ENCODE data around the gene AADAC.

- RRBS: no CpG with 5 or more reads among the region's 6 CpGs
Observed at GRCh38 chr3:150751700-150752388, 11.1 kb downstream of the SIAH2 start.

DNA sequence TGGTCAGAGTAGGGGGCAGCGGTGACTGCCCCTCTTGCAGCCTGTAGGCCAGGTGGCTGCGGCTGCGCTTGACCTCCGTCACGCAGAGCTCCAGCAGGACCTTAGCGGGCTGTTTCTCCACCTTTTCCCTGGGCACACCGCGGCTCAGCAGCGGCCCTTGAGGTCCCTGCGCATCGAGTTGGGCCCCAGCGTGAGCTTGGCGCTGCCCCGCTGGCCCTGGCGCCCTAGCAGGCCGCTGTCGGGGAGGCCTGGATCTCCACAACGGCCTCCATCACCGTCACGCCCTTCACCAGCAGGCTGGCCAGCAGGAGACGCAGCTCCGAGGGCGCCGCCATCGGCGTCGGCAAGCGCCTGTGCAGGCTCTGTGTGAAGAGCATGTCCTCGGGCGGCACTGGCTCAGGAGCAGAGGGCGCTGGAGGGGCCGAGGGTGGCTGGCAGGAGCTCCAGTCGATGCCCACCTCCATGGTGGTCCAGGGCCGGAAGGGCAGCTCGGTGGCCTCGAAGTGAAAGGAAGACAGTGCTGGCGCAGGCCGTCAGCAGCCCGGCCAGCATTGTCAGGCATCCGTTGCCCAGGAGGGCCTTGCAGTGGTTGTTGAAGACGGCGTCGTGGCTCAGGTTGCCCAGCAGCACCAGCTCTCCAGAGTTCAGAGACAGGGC lies 16.2 kb upstream of the SIAH2 start:
- RRBS: 88% methylated on average over 6 of the region's 43 CpGs

DNA sequence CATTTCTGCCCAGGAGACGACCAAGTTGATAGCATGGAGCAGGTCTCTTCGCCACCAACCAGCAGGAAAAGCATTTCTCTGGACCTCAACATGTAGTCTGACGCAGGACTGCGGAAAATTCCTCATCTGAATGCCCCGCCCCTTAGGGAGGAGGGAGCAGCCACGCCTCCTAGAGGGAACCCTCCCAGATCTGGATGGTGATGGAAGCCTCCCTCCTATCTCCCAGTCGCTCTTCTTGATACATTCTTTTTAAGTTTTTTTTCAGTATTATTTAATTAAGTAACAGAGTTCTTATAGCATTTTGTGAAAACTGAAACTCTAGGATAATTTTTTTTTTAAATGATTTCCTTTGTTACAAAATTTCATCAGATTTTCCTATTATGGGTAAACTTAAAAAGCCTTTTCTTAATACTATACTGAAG lies 17.4 kb upstream of the MINDY4B start:
- RRBS: no CpG with 5 or more reads among the region's 7 CpGs

- RRBS: no CpG with 5 or more reads among the region's 2 CpGs
Observed at GRCh38 chr3:151200014-151200261, 3.1 kb downstream of the GPR171 start.

DNA sequence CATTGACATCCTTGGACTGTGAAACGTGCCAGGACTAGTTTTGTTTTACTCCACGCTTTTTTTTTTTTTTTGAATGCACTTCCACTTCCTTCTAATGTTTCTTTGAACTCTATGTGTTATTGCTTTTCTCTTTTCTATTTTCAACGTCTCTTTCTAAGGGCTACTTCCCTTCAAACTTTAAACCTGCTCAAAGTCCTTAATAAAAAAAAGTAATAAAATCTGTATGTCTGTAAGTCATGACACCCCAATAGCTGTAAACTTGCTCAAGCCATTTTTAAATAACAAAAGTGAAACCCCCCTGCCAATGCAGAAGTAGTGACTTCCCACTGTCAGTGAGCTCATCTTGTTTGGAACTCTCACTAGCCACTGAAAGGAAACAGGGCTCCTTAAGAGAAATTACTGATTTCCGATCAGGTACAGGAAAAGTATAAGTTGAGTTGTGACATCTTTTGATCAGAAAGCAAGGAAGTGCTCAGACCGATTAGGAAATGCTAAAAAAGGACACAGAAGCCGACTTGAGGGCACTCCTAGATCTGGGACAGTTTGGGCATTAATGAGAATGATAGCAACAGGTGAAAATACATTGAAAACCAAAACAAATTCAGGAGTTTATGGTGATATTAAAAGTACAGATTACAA lies 27.6 kb upstream of the GPR171 start:
- RRBS: no CpG with 5 or more reads among the region's 6 CpGs

GRCh38 chr3:151281631-151281771 lies 3.2 kb upstream of the P2RY14 start:
- RRBS: no CpG with 5 or more reads among the region's 1 CpG

- RRBS: no CpG with 5 or more reads among the region's 9 CpGs
Observed at GRCh38 chr3:151813586-151814408, at the start of gene AADAC. Gene AADAC (plus strand): TSS chr3:151814116.

DNA sequence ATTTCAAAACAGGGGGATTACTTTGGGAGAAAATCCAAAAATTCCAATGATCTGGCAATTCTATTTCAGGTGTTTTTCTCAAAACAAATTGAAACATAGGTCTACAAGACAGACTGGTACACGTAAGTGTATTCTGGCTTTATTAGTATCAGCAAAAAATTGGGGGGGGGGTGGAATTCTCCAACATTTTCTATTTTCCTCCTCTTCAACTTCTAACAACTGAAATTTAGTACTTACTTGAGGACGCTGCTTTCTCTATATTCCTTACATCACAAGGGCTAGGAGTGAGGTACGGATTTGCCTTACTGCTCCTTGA lies 18.5 kb downstream of the AADAC start:
- RRBS: no CpG with 5 or more reads among the region's 3 CpGs

DNA sequence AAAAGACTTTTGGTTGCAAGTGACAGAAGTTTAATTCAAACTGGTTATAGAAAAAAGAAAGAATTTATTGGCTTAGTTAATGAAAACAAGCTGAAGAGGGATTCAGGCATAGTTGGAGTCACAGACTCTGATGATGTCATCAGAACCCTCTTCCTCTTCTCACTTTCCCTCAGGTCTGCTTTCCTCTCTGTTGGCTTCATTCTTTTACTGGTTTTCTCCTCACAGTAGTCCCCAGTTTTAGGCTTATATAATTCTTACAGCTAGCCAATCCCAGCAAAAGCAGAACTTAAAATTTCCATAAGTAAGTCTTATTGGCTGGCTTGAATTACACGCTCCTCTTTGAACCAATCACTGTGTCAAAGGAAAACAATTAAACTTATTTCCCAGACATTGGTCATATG lies 31.9 kb upstream of the MBNL1 start:
- RRBS: no CpG with 5 or more reads among the region's 1 CpG

DNA sequence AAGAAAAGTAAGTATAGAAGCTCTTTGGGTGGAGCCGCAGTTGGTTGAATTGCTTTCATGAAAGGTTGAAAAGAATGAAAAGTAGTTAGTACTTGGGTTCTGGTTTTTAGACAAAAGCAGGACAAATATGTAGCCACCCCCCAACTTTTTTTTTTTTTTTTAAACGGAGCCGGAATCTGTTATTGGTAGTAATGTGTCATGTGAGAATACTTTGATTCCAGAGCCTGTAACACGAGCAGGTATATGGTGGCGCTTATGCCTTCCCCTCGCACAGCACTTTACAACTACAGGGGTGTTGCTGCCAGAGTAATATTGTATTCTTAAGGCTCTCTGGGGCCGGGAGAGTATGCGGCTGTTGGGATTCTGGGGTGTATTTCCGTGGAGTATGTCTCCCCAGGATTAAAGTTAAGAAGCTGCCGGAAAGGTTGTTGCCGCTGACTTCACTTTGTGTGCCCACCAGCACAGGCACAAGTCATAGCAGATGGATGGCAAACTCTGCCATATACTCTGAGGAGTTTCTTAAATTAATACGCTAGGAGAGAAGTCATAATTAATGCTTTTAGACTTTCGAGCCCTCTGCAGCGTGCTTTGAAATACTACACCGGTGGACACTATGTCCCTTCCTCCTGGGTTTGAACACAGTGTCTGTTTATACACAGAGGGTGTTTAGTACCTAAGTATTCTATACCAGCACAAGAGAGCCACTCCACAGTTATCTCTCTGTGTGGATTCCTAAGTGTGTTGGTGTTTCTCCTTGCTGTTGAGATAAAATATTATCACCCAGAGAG lies 1.2 kb downstream of the MBNL1 start:
- RRBS: 2% methylated on average over 3 of the region's 15 CpGs

DNA sequence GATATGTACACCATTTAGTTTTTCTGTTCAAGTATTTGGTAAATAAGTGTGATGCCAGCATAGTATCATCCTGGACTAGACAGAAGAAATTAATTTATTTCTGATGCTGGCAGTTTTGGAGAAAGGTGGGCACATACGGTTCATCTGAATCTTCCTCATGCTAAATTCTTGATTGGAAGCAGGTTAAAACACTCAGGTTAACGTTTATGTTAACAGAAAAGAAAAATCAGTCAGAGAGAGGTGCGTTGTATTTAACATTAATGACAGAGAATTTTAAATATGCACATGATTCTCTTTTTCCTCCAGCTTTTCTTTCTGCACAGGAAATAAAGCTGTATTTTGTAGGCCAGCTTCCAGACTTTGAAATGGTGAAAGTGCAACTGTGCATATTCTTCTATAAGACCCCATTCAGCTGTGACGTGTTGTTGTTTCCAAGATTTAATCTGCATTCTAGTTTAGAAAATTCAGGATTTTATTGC lies 11.7 kb downstream of the MBNL1 start:
- RRBS: no CpG with 5 or more reads among the region's 4 CpGs

- RRBS: no CpG with 5 or more reads among the region's 2 CpGs
Observed at GRCh38 chr3:152330951-152331482, 62.3 kb downstream of the MBNL1 start.

GRCh38 chr3:152352799-152353482 lies 84.2 kb downstream of the MBNL1 start:
- RRBS: no CpG with 5 or more reads among the region's 4 CpGs

DNA sequence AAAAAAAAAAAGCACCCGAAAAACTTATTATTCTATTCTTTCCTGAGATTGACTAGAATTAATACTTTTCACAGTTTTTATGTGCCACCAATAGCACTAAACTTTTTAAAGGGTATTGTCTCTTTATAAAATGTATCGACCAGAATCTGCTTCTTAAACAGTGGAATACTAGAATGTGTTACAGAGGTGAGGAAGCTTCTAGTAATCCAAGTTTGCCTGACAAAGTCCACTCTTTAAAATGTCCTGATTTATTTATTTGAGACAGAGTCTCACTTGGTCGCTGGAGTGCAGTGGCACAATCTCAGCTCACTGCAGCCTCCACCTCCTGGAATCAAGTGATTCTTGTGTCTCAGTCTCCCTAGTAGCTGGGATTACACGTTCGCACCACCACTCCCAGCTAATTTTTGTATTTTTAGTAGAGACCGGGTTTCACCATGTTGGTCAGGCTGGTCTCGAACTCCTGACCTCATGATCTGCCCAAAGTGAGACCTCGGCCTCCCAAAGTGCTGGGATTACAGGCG lies 87.6 kb downstream of the MBNL1 start:
- RRBS: no CpG with 5 or more reads among the region's 9 CpGs

- RRBS: no CpG with 5 or more reads among the region's 4 CpGs
Observed at GRCh38 chr3:152382332-152382712, 113.6 kb downstream of the MBNL1 start.

GRCh38 chr3:152428230-152428977 lies 159.7 kb downstream of the MBNL1 start:
- RRBS: no CpG with 5 or more reads among the region's 7 CpGs

- RRBS: no CpG with 5 or more reads among the region's 5 CpGs
Observed at GRCh38 chr3:152464679-152465426, 196.1 kb downstream of the MBNL1 start.

DNA sequence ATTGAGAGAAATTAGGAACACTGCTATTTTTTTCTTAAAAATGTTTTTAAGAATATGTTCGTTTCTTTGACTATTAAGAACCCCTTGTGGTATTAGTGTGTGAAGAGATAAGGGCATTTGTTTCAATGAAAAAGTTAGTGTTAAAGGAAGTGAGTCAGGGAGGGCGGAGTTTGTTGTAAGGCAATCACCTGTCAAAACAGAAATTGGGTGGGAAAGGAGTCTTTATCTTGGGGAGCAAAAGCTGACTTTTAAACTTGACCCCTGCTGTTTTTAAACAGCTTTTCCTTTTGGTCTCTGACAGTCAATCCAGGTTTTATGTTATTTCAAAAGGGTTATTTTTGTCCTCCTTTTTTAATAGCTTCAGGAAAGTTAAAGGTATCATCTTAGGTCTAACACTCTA lies 4.2 kb downstream of the RAP2B start:
- RRBS: no CpG with 5 or more reads among the region's 2 CpGs

- RRBS: no CpG with 5 or more reads among the region's 3 CpGs
Observed at GRCh38 chr3:153289411-153289877, 127.4 kb downstream of the RAP2B start.

- RRBS: no CpG with 5 or more reads among the region's 6 CpGs
Observed at GRCh38 chr3:153320241-153320945, 158.4 kb downstream of the RAP2B start.

Data from GM19240 (cell line).